Right atrium auricular region (tissue), 2 donors: ENCODE results near the genes FRY and N4BP2L1.

GRCh38 chr13:30608382-30608904, 9.3 kb upstream of the USPL1 start:
- PRO-cap = no peak
- RAMPAGE, long total RNA, 2 experiments = no peak in any of the 2 experiments

DNA sequence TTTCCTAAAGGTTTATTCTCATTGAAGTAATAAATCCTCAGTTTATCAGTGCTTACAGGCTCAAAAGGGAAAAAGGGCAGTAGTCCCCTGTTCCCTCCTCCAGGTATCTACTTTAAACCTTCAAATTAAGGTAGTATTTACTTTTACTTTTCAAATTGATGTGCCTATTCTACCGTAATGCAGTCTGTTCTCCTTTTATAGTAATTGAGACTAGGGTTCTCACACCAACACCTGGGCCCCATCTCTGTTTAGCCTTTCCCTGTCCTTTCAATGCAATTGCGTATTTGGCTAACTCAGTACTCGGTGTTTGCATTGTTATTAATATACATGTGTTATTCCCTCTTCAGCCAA, 30.1 kb downstream of the USPL1 start:
- PRO-cap = no peak
- RAMPAGE, long total RNA, 2 experiments = no peak in any of the 2 experiments

- PRO-cap = no peak
- RAMPAGE, long total RNA, 2 experiments = no peak in any of the 2 experiments
Observed at GRCh38 chr13:30659830-30660633, 42.3 kb downstream of the USPL1 start.

DNA sequence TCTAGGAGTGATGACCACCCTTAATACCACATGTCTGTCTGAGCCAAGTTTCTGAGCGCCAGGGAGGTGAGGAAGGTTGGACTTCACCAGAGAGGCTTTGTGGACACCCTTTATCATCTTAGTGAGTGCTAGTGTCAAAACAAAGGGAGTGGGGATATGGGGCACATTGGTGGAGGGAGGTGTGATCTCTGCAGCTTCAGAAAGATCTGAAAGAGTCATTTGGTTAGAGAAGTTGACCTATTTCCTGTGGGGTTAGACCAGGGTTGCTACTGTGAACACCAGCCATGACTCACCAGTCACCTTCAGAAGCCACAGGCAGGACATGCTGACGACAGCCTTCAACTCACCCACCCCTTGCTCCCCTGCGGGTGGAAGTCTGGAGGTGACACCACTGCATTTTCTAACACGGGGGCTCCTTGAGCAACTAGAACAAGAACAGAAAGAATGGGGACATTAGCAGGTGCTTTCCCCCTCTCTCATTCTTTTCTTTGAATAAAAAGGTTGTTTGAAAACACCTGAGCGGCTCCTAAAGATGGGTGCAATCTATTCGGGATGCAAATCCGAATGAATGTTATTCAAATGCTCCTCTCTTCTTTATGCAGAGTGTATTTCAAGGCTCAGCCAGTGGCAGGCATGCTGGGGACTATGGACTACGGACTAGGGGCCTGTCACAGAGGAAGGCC, 9.0 kb downstream of the ALOX5AP start:
- PRO-cap = no peak
- RAMPAGE, long total RNA, 2 experiments = no peak in any of the 2 experiments

- PRO-cap = no peak
- RAMPAGE, long total RNA, 2 experiments = no peak in any of the 2 experiments
Observed at GRCh38 chr13:30855439-30855766, 50.7 kb upstream of the MEDAG start.

DNA sequence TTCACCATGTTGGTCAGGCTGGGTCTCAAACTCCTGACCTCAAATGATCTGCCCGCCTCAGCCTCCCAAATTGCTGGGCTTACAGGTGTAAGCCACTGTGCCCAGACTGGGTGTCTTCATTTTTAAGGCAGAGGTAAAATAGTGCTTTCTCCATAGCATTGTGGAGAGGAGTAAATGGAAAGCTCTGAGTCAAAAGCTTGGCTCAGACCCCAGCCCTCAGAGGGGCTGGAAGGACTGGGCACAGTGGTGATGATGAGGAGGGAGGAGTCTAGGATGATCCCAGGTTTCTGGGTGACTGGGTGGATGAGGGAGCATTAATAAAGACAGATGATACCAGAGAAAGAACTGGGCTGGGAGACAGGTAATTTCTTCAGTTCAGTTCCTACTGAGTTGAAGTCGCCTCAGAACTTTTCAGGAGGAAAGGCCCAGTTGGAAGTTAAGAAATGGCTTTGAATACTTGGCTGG, 37.3 kb upstream of the MEDAG start:
- PRO-cap = no peak
- RAMPAGE, long total RNA, 2 experiments = start-site peak on the plus strand in 1 of 2 experiments, centred at position 333 of the sequence, 10 reads per replicate

- PRO-cap = no peak
- RAMPAGE, long total RNA, 2 experiments = no peak in any of the 2 experiments
Observed at GRCh38 chr13:30874530-30874981, 31.5 kb upstream of the MEDAG start.

GRCh38 chr13:32030718-32032033, at the start of gene FRY:
Gene FRY (plus strand): TSS chr13:32031774.
- PRO-cap = unidirectional peak, plus-strand start at chr13:32031141; bidirectional peak, plus-strand start at chr13:32031574, minus-strand start at chr13:32031513; bidirectional peak, plus-strand start at chr13:32031651, minus-strand start at chr13:32031639
- RAMPAGE, long total RNA, 2 experiments = start-site peak on the plus strand in 2 of 2 experiments, at chr13:32031290-32031777 at its widest, 20 to 27 reads per replicate

GRCh38 chr13:32060371-32061198, 29.0 kb downstream of the FRY start:
- PRO-cap = bidirectional peak, plus-strand start at chr13:32060865, minus-strand start at chr13:32060750
- RAMPAGE, long total RNA, 2 experiments = start-site peak on the plus strand in 2 of 2 experiments, at chr13:32060857-32060989 at its widest, 52 to 87 reads per replicate

GRCh38 chr13:32206031-32206775, 109.0 kb downstream of the ZAR1L start:
- PRO-cap = no peak
- RAMPAGE, long total RNA, 2 experiments = no peak in any of the 2 experiments

- PRO-cap = no peak
- RAMPAGE, long total RNA, 2 experiments = no peak in any of the 2 experiments
Observed at GRCh38 chr13:32422540-32423089, 5.3 kb downstream of the N4BP2L1 start.

DNA sequence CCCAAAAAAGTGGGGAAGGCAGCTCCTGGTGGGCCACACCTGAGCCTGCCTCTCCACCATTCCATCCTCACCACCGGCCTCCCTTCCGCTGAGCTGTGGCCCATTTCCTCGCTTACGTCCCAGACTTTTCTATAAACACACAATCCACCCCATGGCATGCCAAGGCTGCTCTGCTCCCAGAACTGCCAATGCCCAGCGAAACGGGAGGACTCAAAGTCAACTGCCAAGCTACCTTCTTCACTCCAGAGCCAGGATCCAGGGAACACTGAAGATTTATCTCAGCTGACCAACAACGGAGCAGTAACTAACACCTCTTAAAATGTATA, 2.8 kb downstream of the N4BP2L1 start:
- PRO-cap = no peak
- RAMPAGE, long total RNA, 2 experiments = no peak in any of the 2 experiments

DNA sequence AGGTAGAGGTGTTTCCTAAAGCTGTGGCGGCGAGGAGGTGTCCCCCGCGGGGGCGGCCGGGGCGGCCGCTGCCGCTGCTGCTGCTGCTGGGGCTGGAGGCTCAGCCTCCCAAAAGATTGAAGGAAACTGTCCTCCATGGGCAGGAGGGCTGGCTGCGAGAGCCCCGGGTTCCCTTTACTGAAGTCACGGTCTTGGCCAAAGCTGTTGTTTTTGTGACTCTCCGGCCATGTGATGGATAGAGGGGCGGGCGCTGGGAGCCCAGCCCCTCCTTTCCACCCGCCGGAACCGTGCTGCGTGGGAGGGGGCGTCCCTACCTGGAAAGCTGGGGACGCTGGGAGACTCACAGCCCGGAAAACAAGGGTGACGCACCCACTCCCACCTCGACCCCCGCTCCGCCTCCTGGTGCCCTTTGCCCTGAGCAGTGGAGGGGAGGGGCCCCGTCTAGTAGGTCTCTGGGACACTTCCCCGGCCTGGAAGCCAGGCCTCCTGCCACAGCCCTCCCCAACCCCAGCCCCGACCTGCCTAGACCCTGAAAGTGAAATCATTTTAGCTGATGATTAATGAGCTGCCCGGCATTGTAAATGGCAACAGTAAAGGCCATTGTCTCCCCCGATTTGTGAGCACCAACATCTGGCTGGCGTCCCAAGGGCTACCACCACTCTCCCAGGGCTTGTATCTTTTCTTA, at the start of gene N4BP2L1:
TSS of gene N4BP2L1 (minus strand) at position 185 of the 685 bp plus-strand sequence.
- PRO-cap = bidirectional peak, plus-strand start at position 560 of the sequence, minus-strand start at position 185 of the sequence
- RAMPAGE, long total RNA, 2 experiments = start-site peak on the minus strand in 2 of 2 experiments, centred at positions 193 to 212 of the sequence, 82 to 168 reads per replicate

GRCh38 chr13:32590221-32590696, 4.0 kb downstream of the PDS5B start:
- PRO-cap = no peak
- RAMPAGE, long total RNA, 2 experiments = no peak in any of the 2 experiments

DNA sequence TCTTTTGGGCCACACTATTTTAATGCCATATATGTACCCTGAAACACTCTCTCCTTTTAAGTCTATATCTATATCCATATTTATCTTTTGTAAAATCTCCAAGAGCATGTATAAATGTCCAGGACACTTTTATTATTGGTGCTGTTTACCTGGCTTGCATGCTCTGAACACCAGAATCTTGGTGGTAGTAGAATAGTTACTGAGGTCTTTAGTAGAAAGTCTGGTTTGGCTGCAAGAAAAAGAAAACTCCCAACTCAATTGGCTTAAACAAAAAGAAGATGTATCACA, 209.1 kb upstream of the KL start:
- PRO-cap = no peak
- RAMPAGE, long total RNA, 2 experiments = no peak in any of the 2 experiments

GRCh38 chr13:32845945-32846480, 170.2 kb upstream of the KL start:
- PRO-cap = unidirectional peak, minus-strand start at chr13:32846227
- RAMPAGE, long total RNA, 2 experiments = no peak in any of the 2 experiments

- PRO-cap = no peak
- RAMPAGE, long total RNA, 2 experiments = no peak in any of the 2 experiments
Observed at GRCh38 chr13:33057487-33057921, 41.3 kb downstream of the KL start.

GRCh38 chr13:33110261-33110681, 94.0 kb downstream of the KL start:
- PRO-cap = no peak
- RAMPAGE, long total RNA, 2 experiments = no peak in any of the 2 experiments

DNA sequence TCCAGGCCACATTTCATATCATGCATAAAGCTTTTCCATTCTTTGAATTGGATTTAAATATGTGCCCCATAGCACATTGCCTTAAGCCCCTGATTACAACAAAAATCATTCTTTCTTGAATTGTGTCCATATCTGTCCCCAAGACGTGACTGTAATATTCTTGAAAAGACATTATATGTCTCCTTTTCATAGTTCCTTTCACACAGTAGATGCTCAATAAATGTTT, 86.5 kb downstream of the STARD13 start:
- PRO-cap = no peak
- RAMPAGE, long total RNA, 2 experiments = no peak in any of the 2 experiments

- PRO-cap = no peak
- RAMPAGE, long total RNA, 2 experiments = no peak in any of the 2 experiments
Observed at GRCh38 chr13:33232860-33233314, 52.7 kb downstream of the STARD13 start.